Cardiac fibroblast (primary cell): ENCODE measurements around a stretch of chr20.

GRCh38 chr20:1708134-1708650 lies 50.6 kb upstream of the SIRPG start:
- RRBS, result no CpG with 5 or more reads among the region's 6 CpGs

DNA sequence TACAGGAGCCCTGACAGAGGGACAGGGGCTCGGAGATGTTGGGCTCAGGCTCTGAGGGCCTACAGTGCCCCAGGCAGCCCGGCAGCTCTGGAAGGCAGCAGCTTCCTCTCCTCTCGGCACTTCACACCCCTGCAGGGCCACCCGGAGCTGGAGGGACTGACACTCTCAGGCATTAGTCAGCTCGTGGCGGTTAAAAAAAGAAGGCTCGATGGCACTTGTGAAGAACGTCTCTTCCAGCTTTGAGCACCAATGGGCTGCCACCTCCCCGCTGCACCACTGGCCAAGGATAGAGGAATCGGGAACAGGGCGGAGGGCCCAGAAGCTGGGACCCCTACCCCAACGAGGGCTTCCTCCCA lies 62.5 kb upstream of the SIRPA start:
- RRBS, result 34% methylated on average over 3 of the region's 12 CpGs

DNA sequence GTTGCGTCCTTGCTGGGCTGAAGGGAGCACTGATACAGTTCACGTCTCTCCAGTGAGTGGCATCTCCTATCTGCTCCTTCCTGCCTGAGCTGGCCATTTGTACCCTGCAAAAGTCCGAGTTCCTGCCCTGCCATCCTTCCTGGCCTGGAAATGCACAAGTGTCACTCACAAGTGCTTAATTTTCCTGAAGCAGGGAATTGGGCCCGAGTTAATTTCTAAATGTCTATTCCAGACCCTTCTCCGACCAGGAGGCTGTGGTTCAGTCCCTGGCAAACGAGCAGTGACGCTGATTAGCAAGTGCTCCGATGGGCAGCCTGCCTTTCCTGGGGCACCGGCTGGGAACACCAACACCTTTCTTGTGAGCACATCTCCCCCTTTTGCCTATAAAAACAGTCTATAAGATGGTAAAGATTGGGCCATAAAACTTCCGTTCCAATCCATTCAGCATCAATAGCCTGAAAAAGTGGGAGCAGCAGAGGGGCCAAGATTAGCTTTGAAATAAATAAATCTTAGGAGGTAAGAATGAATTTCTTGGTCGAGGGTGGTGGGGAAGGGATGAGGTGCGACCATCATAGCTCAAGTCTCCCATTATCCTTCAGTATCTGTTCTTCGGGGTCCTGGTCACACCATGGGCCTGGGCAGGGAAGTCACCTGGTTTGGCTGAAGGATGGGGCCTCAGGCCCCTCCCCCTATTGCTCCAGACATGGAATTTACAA lies 1.8 kb downstream of the SIRPA start:
- RRBS, result no CpG with 5 or more reads among the region's 13 CpGs

DNA sequence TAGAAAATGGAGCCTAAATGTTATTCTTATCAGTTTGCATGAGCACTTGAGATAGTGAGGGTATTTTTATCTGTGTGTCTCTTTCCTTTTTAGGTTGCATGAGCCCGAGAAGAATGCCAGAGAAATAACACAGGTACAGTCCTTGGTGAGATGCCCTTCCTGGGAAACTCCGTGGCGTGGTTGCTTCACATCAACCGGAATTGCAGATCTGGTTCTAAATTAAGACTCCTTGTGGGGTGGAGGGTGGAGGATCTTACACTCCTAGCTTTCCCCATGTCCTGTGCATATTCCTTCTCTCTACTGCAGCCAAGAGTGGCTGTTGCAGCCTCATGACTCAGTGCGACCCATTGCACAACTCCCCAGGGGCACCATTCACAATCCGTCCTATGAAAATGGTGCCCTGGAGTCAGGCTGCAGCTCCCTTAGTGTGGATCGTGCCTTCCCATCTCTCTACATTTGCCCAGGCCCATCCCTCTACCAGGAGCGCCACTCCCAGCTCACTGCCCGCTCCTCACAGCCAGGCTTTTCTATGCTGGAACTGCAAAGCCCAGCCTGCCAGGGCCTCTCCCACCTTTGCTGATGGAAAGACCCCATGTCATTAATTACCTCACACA lies 39.5 kb downstream of the SIRPA start:
- RRBS, result no CpG with 5 or more reads among the region's 9 CpGs

DNA sequence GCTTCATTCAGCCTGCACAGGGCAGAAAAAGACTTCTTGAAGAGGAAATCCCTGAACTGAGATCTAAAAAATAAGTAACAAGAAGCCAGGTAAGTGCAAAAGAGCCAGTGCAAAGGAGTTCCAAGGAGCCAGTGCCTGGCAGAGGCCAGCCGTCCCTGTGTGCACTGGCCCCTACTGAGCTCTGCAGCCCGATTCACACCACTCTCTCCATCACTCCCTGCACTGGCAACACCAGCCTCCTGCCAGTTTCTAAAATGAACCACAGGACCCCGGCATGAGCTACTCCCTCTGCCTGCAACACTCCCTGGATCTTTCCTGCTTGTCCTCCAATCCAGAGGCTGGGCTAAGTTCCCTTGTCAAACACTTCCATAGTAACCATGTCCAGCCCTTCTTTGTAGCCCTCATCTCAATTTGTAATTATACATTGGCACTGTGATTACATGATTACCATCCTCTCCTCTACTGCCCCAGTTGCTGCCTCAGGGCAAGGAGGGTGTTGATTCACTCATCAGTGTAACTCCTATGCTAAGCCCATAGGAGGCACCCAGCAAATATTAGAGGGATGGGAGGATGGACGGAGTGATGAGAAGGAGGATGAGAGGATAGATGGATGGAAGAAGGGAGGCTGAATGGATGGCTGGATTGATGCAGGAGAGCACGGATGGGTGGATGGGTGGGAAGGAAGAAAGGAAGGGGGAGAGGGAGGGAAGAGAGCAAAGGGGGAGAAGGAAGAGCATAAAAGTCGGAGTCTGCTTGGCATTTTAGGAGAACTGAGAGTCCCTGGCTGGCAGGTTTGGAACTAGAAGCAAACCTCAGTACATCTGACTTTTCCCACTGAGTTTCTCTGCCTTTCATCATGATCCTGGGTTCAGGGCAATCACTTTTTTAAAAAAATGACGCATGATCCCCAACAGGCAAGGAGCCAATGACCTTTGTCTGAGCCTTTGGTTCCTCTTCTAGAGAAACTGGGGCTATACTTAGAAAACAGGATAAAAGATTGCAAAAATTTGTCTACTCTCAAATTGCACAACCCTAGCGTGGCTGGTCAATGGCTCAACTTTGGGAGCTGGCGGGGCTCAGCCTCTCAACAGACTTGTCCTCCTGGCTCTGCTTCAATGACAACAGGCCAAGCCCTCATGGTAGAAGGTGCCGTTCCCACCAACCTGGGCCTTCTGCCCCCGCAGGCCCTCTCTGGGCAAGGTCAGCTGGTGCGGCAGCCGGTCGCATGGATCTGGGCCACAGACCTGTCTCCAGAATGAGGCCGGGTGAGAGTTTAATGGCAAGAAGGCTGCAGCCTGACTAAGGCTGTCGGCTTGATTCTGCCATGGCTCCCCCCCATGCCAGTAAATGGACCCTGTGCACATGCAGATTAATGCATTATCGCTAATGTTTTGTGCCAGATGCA lies 49.0 kb downstream of the PDYN start:
- RRBS, result 100% methylated on average over 2 of the region's 17 CpGs

GRCh38 chr20:1965383-1966099 lies 28.3 kb downstream of the PDYN start:
- RRBS, result 22% methylated on average over 3 of the region's 30 CpGs

GRCh38 chr20:2102492-2103557 lies 1.2 kb downstream of the STK35 start:
- RRBS, result under 1% methylated on average over 22 of the region's 99 CpGs

DNA sequence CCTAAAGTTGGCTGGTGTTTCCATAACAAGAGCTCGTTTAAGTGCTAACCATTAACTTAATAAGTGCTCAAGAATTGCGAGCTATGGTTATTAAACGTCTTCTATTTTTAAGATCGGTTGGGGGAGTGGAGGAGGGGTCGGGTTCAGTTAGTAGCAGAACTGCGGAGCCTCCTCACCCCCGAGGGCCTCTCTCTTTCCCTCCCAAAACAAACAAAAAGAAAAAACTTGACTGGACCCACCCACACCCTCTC lies 1.9 kb downstream of the STK35 start:
- RRBS, result no CpG with 5 or more reads among the region's 7 CpGs

GRCh38 chr20:2145969-2147076 lies 44.7 kb downstream of the STK35 start:
- RRBS, result no CpG with 5 or more reads among the region's 24 CpGs

GRCh38 chr20:2460751-2461251 lies 9.8 kb downstream of the SNRPB start:
- RRBS, result no CpG with 5 or more reads among the region's 2 CpGs

DNA sequence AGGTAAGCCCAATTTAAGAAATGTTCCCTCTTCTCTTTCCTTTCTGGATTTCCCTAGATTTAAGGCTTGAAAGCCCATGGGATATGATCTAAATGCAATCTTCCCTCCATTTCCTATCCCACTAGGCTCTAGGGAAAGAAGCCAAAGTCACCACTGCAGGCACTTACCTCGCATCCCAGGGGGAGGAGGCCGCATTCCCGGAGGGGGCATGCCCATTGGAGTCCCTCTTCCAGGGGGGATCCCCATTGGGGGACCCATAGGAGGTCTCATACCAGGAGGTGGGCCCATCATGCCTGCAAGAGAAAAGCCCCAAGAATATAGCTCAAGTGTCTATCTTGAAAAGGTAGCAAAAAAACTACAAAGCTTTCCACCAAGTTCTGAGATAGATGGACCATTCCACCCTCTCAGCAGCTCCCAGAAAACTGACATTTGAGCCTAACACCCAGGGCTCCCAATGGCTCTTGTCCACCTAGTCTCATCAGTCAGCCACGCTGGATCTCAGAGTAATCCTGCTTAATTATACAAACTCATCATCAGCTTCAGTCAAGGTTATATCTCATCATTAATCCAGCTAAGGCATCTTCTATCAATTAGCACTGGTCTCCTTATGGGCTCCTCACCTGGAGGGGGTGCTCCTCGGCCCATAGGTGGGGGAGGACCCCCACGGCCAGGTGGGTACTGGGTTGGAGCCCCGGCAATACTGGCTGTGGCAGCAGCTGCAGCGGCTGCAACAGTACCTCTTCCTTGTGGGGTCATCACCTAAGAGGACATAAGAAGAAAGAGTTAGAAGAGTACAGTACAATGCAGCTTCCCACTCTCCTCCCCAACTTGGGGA lies 7.9 kb downstream of the SNRPB start:
- RRBS, result no CpG with 5 or more reads among the region's 8 CpGs

DNA sequence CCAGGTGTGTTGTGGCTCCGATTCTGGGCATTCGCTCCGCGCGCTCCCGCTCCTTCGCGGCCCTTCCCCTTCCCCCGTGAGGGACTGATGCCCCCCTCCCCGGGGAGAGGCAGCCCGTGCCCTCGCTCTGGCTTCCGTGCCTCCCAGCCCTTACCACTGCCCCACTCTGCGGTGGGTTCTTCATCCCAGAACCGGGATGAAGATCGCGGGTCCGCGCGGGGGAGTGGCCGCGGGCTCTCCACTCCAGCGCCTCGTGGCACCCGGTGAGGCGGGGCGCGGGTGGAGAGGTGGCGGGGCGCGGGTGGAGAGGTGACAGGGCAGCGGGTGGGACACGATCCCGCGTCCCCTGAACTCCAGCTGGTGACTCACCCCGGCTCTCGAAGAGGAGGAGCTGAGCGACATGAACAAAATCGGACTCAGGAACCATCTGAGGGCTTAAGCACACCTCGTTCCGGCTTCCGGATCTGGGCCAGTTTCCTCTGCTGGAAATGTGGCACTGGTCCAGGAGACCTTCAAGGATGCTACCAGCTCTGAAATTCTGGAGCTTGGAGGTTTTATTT lies 22.5 kb downstream of the TMC2 start:
- RRBS, result 3% methylated on average over 20 of the region's 42 CpGs

DNA sequence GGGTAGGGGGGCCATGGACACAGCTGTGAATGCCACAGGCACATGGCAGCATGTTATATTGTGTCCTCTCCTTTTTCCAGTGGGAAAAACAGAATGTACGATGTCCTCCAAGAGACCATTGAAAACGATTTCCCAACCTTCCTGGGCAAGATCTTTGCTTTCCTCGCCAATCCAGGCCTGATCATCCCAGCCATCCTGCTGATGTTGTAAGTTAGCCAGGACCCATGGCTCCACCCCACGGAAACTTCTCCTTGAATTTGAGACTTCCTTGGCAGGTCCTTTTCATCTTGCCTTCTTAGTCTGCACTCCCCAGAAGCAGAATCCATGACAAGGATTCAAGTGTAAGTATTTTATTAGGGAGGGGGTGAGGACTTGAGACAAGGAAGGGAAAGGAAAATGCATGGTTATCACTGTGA lies 28.2 kb upstream of the NOP56 start:
- RRBS, result no CpG with 5 or more reads among the region's 4 CpGs

- RRBS, result no CpG with 5 or more reads among the region's 13 CpGs
Measured at GRCh38 chr20:2656227-2656902, 3.9 kb downstream of the NOP56 start.

- RRBS, result no CpG with 5 or more reads among the region's 24 CpGs
Measured at GRCh38 chr20:2799504-2800151, 799 bp downstream of the CPXM1 start.

DNA sequence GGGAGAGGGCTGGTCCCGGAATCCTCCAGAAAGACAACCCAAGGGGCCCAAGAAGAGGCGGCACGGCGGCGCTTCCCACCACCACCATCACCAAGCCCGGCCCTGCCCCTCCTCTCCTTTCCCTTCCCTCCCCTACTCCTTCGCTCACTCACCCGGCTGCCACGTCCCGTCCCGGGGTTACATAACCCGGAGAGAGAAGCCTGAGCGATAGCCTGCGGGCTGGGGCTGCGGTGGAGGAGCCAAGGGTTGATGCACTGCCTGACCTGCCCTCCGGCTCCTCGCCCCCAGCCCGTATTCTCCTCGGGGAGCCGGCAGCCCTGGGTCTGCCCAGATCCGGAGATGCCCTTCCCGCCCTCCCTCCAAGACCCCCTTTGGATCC lies 4.5 kb upstream of the CPXM1 start:
- RRBS, result 5% methylated on average over 11 of the region's 22 CpGs

DNA sequence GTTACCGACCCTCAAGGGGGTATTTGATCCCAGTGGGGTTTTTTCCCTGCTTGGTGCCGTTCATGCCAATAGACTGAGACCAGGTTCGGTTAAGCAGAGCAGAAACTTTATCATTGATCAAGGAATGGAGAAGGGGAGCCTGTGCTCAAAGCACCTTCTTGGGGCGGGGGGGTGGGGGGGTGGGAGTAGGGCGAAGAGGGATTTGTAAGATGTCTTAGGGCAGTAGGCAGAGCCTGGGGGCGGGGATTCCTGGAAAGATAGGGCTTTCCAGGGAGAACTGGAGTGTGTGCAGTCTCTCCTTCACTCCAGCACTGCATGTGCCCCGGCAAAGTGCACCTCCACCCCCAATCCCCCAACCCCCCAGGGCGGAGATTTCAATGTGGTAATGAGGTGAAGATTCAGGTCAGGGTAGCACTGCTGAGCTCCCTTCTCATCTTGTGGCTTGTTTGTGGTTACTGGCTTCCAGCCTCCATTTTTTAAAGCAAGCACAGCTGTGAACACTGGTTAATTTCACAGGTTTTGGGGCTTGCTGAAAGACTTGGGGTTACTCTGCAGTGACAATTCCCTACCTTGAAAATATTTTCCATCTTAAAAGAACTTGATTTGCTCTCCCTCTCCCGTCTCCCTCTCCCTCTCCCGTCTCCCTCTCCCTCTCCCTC lies 5.9 kb downstream of the TMEM239 start:
- RRBS, result no CpG with 5 or more reads among the region's 10 CpGs

GRCh38 chr20:2863867-2864782 lies 9.2 kb upstream of the PTPRA start:
- RRBS, result no CpG with 5 or more reads among the region's 21 CpGs

GRCh38 chr20:2957831-2958385 lies 84.6 kb downstream of the PTPRA start:
- RRBS, result no CpG with 5 or more reads among the region's 4 CpGs

DNA sequence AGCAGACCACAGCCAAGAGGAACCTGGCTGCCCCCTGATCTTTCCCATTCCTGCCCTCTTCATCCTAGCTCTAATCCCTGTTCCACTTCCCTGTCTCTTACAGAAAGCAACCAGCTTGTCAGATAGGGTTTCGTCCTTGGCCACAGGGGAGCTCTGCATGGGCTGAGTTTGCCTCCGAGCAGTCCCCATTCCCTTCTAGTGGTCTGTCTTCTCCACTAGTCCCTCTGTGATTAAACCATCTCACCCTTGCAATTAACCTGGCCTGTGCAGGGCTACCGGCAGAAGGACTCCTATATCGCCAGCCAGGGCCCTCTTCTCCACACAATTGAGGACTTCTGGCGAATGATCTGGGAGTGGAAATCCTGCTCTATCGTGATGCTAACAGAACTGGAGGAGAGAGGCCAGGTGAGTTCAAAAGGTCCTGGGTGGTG lies 16.0 kb upstream of the GNRH2 start:
- RRBS, result no CpG with 5 or more reads among the region's 6 CpGs